Mesenchymal stem cell of Wharton's jelly (primary cell): Measurements from ENCODE around the gene CSPG5.

GRCh38 chr3:46110943-46111334 lies 83.7 kb upstream of the XCR1 start:
- CAGE, long polyA plus RNA: no peak

- CAGE, long polyA plus RNA: no peak
Measured at GRCh38 chr3:46163631-46164263, 44.4 kb downstream of the CCR1 start.

GRCh38 chr3:46183270-46183854 lies 24.8 kb downstream of the CCR1 start:
- CAGE, long polyA plus RNA: no peak

DNA sequence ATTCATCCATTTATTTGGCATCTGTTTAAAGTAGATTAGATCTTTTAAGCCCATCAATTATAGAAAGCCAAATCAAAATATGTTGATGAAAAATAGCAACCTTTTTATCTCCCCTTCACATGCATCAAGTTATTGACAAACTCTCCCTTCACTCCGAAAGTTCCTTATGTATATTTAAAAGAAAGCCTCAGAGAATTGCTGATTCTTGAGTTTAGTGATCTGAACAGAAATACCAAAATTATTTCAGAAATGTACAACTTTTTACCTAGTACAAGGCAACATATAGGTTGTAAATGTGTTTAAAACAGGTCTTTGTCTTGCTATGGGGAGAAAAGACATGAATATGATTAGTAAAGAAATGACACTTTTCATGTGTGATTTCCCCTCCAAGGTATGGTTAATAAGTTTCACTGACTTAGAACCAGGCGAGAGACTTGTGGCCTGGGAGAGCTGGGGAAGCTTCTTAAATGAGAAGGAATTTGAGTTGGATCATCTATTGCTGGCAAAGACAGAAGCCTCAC lies 3.4 kb downstream of the CCR5 start:
- CAGE, long polyA plus RNA: no peak

DNA sequence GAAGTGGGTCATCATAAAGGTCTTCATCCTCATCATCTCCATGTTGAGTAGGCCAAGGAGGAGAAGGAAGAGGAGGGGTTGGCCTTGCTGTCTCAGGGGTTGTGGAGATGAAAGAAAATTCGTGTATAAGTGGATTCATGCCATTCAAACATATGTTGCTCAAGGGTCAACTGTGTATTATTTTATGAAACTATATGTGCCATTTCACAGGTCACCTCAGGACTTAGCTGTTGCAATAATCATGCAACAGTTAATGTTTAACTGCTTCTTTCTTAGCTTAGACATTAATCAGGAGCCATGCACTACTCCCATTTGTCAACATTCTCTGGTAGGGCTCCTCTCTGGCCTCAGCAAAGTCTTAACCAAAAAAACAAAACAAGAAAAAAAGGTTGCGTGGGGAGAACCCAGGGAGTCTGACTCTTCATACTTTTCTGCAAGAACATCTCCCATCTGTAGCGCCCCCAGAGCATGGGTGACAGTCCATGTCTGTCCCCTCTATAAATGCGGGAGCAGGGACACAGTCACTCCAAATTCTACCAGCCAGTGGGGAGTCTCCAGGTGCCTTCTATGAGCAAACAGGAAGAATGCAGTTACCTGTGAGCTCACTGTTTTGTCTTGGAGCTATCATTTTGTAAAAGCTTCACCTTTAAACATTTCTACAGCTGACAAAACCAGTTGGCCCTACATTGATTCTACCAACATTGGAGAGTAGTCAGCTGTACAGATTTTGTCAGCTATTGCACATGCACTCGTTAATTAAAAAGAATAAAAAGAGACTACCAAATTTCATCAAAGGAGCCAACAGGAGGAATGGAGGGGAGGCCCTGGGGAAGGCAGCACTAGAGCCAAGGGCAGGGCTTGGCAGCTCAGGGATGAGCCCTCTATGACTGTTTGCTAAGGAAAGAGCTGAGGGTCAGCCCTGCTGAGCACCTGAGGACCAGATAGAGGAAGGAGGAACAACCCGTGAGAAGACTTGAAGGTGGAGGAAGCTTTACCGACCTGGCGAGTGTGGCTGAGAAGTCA lies 8.7 kb downstream of the TDGF1 start:
- CAGE, long polyA plus RNA: no peak

- CAGE, long polyA plus RNA: no peak
Measured at GRCh38 chr3:46628851-46629443, 16.6 kb downstream of the FAM240A start.

DNA sequence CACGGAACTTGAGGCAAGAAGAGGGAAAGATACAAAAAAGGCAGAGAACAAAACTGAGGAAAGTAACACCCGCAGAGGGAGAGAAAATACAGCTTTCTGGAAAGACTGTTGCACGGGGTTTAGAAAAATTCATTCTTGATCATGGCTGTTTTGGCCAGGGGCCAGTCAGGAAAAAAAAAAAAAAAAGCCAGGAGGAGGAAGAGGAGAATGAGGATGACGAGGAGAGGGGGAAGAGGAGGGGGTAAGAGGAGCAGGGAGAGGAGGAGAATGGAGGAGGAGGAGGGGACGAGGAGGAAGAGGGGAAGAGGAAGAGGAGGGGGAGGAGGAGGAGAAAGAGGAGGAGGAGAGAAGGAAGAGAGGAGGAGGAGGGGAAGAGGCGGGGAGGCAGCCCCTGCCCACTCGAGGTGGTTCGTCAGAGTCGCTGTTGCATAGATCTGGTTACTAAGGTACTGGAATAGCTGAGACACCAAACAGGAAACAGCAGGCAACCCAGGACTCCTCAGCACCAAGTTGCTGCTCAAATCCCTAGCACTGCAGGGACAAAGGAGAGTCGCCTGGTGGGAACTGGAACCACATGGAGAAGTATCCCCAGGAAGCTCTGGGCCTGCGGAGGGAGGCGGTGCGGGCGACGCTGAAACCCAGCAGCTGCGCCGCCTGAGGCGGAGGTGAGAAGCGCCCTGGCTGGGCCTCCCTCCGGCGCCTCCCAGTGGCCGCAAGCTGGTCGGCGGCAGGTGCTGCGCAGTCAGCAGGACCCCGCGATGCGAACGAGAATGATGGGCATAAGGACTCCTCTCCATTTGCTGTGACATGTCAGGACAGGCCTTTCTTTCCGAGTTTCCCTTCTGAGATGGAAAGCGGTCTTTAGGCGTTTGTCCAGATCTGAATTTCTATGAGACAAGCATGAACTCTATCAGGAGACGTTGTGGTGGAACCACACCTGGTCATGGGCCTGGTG lies 17.4 kb downstream of the FAM240A start:
- CAGE, long polyA plus RNA: no peak

DNA sequence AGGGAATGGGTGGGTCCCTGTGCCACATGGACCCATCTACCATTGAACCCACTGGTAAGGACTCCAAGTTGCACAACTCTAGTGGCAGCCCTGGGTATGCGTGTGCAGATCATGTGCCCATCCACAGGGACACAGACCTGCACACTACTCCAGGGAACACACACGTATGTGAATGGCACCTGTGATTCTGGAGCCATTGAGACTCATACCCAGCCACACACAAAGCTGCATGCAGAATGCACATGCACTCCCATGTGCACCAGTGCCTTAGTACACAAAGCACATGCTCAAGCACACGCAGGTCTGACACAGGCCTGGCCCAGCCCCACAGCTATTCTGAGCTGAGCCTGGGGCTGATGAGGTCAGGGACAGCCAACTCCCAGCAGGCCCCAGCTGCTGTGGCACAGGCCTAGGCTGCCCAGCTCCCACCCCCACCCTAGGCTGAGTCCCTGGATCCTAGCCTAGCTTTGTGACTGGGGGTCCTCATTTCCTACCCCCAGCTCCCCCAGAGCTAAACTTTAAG lies 2.7 kb upstream of the ALS2CL start:
- CAGE, long polyA plus RNA: no peak

DNA sequence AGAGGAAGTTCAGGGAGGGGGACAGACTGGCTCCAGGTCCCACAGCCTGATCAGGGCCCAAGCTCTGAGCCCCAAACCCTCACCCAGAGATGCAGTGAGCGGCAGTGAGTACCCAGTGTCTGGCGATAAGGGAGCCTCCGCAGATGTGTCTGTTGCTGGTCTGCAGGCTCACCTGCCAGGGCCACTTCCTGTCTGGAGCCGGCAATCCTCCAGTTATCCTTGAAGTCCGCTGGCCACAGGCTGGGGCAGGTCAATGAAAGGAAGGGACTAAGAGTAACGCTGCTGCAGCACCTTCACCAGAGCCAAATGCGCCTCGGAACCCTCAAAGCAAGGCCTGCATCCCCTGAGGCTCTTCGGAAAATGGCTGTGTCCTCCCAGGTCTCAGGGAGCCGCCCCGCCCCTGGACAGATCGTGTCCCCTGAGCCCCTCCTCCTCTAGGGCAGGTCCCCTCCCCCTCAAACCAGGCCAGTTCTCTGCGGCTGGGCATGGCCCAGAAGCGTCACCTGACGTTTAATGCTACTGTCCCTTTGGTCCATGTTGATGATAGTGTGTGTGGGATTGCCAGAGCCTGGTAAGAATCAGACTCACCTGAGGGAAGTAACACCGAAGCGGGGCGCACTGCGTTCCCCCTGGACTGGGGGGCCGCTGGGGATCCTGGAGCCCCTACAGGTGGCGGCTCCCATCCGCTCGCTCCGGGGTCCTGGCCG lies 51.5 kb downstream of the MYL3 start:
- CAGE, long polyA plus RNA: no peak

- CAGE, long polyA plus RNA: no peak
Measured at GRCh38 chr3:46868237-46868840, 5.1 kb upstream of the MYL3 start.

GRCh38 chr3:46948983-46949732 lies 27.4 kb downstream of the CCDC12 start:
- CAGE, long polyA plus RNA: no peak

DNA sequence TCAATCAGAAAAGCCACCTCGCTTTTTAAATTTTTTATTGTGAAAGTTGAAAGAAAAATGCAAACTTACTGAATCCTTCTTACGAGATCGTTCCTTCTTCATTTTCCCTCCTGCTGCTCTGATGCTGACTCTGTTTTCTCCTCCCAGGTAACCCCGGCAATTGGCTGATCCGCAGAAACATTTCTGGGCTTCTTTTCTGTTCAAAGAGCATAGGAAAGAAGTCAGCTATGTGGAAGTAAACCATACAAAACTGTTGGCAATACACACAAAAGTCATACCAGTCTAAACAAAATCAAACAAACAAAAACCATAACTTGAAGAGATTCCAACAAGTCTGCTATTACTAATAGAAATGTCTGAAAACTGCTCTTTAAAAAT lies 66.0 kb downstream of the SETD2 start:
- CAGE, long polyA plus RNA: no peak

- CAGE, long polyA plus RNA: no peak
Measured at GRCh38 chr3:47141143-47141568, 22.8 kb downstream of the SETD2 start.

DNA sequence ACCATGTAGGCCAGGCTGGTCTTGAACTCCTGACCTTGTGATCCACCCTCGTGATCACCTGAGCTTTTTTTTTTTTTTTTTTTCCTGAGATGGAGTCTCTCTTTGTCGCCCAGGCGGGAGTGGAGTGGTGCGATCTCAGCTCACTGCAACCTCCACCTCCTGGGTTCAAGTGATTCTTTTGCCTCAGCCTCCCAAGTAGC lies 24.0 kb upstream of the SETD2 start:
- CAGE, long polyA plus RNA: no peak

- CAGE, long polyA plus RNA: no peak
Measured at GRCh38 chr3:47336474-47337060, 44.3 kb upstream of the PTPN23 start.

- CAGE, long polyA plus RNA: no peak
Measured at GRCh38 chr3:47380235-47380479, 664 bp upstream of the PTPN23 start.

GRCh38 chr3:47409229-47409864 lies 28.5 kb downstream of the PTPN23 start:
- CAGE, long polyA plus RNA: no peak

- CAGE, long polyA plus RNA: no peak
Measured at GRCh38 chr3:47428299-47429584, 47.0 kb downstream of the SCAP start.

DNA sequence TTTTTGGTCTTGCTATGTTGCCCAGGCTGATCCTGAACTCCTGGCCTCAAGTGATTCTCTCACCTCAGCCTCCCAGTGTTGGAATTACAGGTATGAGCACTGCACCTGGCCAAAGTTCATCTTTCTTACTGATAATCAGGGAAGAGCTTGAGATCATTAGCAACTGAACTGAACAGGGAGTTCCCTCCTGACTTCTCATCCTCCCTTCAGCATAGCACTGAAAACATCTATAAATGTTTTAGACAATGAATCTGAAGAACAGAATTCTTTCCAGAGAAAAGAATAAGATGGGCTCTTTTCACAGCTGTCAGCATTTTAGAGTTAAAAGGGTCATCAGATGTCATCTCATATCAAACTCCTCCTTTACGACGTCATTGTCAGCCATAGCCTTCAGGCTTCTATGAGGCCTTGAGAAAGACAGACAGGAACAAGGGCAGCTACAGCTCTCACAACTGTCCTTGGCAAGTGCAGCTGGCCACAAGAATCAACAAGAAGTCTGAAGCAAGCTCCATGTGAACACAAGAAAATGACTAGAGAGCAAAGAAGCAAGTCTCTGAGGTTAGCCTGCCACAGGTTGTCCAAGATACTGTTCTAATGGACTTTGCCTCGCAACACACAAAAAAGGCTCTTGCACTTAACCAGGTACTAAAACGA lies 33.7 kb downstream of the SCAP start:
- CAGE, long polyA plus RNA: no peak

- CAGE, long polyA plus RNA: no peak
Measured at GRCh38 chr3:47578517-47579325, at the start of gene CSPG5. Gene CSPG5, minus strand, starts transcription at chr3:47578865.